Spleen (tissue), 7 donors: ENCODE results near the gene CRYGB.

DNA sequence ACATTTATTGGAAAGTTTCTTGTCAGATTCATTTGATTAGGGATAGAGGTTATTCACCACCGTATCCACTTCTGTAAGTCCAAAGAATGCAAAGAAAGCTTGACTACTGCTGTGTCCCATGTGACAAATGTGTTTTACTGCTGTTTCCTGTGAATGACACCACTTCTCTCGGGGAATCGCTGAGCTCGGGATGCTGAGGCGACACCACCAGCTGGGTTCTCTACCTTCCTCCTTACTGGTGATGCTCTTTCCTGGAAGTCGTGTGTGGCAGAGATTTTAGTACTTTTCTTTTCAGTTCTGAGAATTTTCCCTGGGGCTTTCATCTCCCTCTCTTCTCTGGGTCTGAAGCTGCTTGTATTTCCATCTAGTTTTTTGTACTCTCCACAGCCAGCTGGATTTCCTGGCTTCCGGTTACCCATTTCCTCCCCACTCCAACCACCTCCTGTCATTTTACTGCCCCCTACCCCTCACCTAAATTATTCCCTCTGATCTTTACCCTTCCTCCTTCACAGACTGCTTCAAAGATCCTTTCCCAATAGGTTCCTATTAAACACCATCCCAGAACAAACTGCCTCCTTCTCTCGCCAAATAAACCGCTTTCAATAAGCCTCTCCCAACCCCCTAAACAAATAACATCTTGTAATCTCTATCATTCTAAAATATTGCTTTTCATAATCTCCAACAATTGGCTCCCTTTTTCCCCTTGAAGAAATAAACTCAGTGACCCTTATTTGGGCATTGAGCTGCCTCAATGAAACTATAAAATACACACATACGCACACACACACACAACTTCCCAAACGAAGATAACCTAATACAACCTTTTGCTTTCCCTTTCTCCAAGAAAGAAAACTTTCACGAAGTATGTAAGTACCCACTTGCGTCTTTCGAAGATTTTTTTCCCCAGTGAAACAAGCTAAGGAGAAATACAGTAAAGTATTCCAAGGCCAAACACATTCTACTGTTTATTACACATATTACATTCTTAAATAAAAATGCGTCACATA lies 91.3 kb downstream of the KLF7 start:
- PRO-cap, 4 experiments: peak in 4 of 4 experiments; most common plus-strand start position 162 of the sequence (in 3); most common minus-strand start position 219 of the sequence (in 1)
- RAMPAGE, long total RNA, 4 experiments: no peak in any of the 4 experiments

DNA sequence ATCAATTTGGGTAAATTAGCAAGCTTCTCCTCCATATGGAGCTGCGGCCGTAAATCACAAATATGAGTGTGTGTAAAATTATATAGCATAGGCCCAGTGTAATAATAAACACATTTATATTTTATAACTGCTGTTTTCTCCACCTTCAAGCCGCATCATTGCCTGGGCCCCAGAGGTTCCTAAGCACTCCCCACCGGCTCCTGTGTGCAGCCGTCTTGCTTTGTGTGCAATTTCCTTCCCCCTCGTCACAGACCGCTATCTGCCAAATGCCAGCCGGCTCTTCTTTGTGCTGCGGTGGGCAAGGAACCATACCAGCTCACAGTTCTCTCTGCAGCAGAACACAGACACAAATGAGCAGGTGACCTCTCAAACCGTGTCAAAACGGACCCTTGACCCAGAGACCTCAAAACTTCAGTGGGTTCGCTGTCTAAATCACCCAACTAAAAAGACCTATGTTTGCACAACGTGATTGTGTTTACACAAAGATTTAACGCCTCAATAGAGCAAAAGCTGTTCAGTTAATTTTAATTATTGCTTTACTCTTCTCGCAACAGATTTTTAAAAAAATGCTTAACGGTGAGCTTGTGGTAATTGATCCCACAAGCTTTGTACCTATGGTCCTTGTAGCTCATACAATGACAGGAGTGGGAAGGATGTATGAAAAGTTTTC lies 58.2 kb downstream of the KLF7 start:
- PRO-cap, 4 experiments: peak in 1 of 4 experiments; most common plus-strand start position 287 of the sequence (in 1)
- RAMPAGE, long total RNA, 4 experiments: no peak in any of the 4 experiments

GRCh38 chr2:207135052-207135813 lies 30.5 kb downstream of the KLF7 start:
- PRO-cap, 4 experiments: no peak in any of the 4 experiments
- RAMPAGE, long total RNA, 4 experiments: no peak in any of the 4 experiments

DNA sequence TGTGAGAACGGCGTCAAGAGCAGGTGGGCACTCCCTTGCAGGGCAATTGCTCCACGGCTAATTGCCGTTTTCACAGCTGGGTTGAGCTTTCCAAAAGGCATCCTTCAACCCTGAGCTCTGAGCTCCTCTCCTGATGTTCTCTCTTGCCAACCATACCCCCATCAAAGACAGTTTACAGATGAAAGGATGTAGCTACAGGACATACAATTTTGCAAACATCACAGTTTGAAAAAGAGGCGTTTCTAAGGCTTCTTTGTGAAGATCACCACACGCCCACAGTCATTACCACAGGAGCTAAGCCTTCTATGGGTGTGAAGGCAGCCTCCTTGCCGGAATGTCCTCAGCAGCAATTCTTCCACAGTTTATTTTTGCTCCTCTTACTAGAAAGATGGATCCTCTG lies 9.8 kb downstream of the KLF7 start:
- PRO-cap, 4 experiments: no peak in any of the 4 experiments
- RAMPAGE, long total RNA, 4 experiments: no peak in any of the 4 experiments

GRCh38 chr2:207161334-207162160 lies 4.2 kb downstream of the KLF7 start:
- PRO-cap, 4 experiments: no peak in any of the 4 experiments
- RAMPAGE, long total RNA, 4 experiments: no peak in any of the 4 experiments

DNA sequence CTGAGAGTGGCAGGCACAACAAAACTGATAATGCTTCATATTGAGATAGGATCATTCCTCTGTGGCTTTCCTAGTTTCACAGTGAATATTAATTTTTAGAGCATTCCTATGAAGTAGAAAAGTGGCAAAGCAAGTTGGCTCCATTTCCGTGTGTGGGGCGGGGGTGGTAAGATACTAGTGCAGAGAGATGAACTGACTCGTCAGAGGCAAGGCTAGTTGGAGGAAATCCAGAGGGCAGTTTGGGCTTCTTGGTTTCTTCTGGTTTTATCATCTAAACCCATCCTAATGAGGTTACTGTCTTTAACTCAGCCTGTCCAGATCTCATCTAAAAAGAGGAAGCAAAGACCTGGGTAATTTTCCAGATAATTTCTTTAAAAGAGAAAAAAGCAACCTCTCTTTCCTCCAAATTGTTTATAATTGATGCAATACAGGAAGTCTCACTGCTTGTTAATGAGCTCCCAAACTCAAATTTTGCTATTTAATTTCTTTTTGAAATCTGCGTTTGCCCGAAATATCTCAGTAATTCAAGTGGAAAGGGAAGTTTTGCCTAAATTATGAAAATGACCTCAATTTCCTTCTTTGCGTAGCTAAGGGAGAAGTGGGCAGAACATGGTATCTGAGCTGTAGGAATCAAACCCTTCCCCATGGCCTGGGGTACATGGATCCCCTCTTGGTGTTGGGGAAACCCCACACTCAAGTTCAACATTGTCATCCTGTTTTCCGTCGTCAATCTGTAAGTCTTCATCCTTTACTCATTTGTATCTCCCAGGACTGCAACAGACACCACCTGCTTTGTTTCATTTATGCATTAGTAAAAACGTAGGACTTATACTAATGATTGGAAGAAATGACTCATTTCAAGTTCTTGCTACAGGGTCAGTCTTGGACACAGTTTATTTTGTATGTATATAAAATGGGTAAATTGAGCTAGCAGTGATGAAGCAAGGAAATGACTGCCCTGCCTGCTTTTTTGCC lies 89.0 kb upstream of the KLF7 start:
- PRO-cap, 4 experiments: no peak in any of the 4 experiments
- RAMPAGE, long total RNA, 4 experiments: no peak in any of the 4 experiments

GRCh38 chr2:207256647-207257300 lies 91.0 kb upstream of the KLF7 start:
- PRO-cap, 4 experiments: no peak in any of the 4 experiments
- RAMPAGE, long total RNA, 4 experiments: no peak in any of the 4 experiments

DNA sequence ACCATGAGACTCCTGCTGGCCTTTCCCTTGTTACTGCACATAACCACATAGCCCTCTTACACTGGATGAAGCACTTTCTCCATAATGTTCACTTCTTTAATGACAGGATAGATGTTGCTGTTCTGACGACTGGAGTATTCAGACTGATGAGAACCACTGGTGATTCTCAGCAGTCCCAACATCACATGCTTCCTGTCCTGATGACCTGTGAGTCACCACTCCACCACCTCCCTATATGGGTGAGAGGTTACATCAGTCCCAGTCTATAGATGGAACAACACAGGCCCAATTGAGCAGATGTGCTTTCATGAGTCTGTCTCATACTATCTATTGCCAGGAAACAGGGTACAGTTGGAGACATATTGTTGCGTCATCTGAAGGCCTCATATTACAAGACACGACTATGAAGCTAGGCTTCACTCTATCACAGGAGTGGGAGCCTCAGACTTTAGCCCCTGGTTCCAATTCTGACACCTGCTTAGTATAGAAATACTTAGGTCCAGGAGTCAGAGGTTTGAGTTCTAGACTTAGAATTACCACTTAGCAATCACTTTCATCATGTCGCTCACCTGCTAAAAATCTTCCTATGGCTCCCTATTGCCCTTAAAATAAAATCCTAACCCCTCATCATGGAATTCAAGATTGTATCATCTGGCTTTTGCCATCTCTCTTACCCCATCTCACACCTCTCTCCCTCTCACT lies 145.8 kb upstream of the KLF7 start:
- PRO-cap, 4 experiments: peak in 4 of 4 experiments; most common minus-strand start position 140 of the sequence (in 4)
- RAMPAGE, long total RNA, 4 experiments: no peak in any of the 4 experiments

DNA sequence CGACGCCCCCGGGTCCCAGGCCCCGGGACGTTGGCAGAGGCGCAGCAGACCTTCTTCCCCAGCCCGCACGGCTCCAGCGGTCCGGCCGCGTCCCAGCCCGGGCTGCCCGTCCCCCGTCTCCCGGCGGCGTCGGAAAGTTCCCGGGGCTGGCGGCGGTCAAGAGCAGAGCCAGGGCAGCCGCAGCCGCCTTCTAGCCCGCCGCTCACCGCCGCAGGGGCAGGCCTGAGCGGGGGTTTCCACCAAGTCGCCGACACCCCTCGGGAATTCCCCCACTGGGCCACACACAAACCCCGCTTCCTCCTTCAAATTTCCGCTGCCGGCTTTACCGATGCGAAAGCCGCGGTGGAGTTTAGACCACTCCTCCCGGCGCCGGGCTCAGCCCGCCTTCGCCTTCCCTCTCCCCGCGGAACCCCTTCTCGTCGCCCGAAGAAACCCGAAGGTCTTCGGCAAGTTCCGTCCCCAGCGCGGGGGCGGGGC lies 338 bp upstream of the CREB1 start:
- PRO-cap, 4 experiments: peak in 4 of 4 experiments; most common plus-strand start position 333 of the sequence (in 2); most common minus-strand start position 192 of the sequence (in 2)
- RAMPAGE, long total RNA, 4 experiments: start-site peak on the minus strand in 3 of 4 experiments, centred at positions 202 to 214 of the sequence, 18 to 21 reads per replicate

- PRO-cap, 4 experiments: no peak in any of the 4 experiments
- RAMPAGE, long total RNA, 4 experiments: no peak in any of the 4 experiments
Measured at GRCh38 chr2:207531092-207531378, 1.3 kb downstream of the CREB1 start.

GRCh38 chr2:207549975-207550353 lies 20.2 kb downstream of the CREB1 start:
- PRO-cap, 4 experiments: no peak in any of the 4 experiments
- RAMPAGE, long total RNA, 4 experiments: no peak in any of the 4 experiments

DNA sequence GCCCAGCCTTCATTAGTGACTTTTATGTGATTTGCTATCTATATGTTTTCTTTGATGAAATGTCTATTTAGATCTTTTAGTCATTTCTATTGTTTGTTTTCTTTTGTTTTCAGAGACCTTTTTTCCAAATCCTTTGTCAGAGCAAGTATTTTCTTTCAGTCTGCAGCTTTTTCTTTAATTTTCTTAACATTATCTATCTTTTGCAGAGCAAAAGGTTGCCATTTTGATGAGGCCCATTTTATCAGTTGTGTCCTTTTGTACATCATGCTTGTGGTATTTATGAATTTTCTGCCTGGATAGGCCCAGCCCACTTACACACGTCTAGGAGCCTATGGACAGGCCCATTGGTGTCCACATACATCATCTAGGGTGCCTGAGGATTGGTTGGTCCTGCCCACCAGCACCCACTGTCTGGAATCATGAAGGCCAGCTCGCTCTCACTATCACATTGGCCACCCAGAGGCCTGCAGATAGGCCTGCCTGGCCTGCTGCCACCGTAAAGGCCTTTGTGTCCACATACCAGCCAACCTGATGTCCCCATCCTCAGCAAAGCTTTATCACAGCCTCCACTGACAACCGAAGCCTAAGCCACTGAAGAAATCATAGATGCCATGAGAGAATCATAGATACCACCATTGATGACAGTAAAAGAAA lies 40.4 kb downstream of the METTL21A start:
- PRO-cap, 4 experiments: no peak in any of the 4 experiments
- RAMPAGE, long total RNA, 4 experiments: no peak in any of the 4 experiments

DNA sequence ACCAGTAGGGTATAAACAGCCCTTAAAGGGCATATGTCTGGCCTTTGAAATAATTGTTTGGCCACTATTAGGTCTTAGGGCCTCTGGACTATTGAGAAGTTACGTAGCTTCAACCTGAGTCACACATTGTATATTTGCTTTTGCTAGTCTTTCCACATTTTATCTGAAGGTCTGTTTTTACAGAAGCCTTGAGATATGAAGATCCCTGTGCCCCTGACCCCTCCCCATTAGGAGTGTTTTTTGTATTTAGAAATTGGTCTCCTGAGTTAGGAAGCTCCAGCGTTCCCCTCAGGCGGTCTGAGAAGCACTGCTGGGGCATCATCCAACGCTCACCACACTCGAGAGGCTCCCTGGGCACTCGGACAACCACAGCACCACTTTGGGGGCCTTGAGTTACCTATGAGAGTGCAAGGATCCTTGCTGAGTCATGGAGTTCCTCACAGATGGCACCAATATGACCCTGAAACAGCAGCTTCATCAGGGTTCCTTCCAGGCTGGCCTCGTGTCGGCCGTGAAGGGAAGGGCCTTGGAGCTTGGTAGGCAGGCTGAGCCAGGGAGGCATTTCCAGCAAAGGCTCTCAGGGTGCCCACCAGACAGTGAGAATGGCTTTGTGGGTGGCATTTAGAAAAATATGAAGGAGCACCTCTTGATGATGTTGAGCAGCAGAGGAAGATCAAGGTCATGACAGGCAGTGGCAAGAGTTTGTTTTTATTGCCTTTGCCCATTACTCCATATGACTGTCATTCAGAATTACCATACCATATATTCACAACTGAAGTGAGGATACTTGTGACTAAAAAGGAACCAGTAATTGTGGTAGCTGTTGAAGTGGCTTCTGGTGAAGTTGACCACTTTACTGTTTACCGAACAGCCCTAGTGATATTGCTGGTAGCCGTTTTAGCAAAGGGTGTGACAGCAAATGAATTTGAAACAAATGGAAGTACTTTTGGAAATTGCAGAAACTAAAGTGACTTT lies 21.5 kb downstream of the FZD5 start:
- PRO-cap, 4 experiments: no peak in any of the 4 experiments
- RAMPAGE, long total RNA, 4 experiments: no peak in any of the 4 experiments

- PRO-cap, 4 experiments: no peak in any of the 4 experiments
- RAMPAGE, long total RNA, 4 experiments: no peak in any of the 4 experiments
Measured at GRCh38 chr2:207771475-207771931, 1.8 kb upstream of the FZD5 start.

DNA sequence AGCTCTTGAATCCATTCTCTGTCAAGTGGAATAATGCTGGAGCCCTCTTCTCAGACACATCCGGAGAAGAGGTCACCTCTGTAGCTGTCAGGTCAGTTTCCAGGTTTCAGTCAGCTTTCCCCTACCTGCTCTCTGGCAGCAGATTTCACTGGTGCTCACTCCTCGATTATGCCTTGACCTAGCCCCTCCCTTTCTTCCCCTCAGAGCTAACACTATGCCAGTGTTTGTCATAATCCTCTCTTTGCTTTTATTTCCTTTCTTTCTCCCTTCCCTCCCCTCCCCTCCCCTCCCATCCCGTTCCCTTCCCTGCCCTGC lies 22.5 kb upstream of the PLEKHM3 start:
- PRO-cap, 4 experiments: no peak in any of the 4 experiments
- RAMPAGE, long total RNA, 4 experiments: no peak in any of the 4 experiments

DNA sequence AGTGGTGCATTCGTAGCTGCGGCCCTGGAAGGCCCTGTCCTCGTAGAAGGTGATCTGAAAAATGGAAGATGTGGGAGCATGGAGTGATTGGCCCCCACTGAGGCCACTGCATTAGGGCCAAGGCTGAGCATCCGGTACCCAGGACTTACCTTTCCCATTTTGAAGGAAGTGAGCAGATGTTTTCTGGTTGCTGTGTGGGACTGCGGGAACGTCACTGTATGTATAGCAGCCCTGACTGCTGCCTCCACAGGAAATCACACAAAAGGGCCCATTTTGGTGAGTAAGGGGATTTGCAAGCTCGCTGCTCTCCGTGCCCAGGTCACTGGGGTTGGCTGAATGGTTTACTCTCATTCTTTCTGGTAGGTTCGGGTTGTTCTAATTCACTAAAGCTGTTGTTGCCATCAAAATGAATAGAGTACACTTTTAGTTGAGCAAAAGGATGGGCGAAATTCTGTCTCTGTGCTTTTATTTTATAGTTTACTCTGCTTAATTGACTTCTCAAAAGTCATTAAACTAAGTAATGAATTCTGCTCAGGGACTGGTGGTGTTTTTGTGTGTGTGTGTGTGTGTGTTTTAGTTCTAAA lies at the start of gene CRYGB:
CRYGB (minus strand) TSS at position 196 of the 584 bp plus-strand sequence.
- PRO-cap, 4 experiments: no peak in any of the 4 experiments
- RAMPAGE, long total RNA, 4 experiments: no peak in any of the 4 experiments

DNA sequence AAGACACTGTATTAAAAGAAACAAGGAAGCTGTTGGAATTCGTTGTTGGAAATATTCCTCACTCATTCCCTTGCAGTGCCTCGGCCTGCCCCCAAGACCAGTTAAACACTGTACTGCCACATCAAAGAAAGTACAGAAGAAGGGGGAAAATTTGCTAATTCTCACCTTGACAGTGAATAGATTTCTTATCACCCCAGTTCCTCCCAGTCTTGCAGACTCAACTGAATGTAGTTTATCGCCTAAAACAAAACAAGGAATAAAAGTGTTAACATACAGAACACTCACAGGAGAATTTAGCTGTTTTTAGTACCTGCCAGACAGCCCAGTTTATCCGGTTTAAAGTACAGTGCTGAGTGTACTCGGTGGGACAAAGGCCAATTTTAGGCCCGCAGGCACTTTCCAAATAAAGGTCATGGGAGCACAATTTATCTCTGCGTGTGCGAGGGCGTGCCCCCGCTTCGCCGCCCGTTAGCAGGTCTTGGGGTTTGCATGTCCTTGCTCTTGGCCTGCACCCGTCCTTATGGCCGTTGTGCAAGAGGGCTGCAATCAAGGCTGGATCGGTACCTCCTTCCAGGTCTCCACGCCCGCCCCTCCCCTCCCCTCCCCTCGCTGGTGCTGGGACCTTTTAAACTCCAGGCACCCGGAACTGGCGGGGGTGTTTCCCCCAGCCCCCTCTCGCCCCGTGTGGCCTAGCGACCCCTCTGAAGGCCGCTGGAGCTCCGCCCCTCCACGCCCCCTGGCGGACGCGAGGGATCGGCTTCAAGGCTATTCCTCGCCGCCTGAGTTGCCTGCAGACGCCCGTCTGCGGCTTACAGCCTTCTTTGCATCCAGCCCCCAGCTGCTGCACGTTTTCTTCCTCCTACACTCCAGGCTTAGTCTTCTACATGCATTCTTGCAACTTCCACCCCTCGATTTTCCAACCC lies 889 bp downstream of the IDH1 start:
- PRO-cap, 4 experiments: peak in 3 of 4 experiments; most common plus-strand start position 768 of the sequence (in 3); most common minus-strand start position 520 of the sequence (in 3)
- RAMPAGE, long total RNA, 4 experiments: no peak in any of the 4 experiments

DNA sequence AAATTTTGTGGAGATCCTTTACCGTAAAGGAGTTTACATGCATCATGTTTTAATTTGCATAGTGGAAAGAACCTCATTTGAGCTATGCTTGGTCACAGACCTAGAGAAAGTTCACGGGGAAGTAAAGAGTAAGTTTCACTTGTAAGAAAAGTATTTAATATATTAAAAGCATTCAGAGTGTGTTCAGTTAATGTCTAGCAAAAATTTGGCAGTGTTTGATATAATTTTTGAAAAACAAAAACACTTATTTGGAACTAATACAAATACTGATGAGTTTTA lies 45.3 kb downstream of the PIKFYVE start:
- PRO-cap, 4 experiments: peak in 2 of 4 experiments; most common plus-strand start position 103 of the sequence (in 1)
- RAMPAGE, long total RNA, 4 experiments: no peak in any of the 4 experiments

DNA sequence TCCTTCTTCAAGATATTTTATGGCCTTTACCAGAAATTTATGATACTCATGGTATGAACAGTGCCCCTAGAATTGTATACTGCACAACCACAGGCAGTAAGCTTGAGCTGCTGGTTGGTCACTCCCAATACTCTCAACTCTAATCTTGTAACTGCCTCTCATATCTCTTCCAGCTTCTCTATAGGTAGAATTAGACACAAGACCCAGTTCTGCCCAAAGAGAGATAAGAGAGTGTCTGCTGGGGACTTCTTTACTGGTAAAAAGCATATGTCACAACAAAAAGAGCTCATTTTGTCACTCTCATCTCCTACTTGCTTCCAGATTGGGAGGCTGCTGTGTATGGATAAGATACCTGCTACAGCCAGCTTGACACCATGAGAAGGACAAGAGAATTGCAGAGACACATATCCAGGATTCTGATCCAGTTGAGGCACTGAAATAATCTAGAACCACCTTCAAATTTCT lies 165.1 kb downstream of the PTH2R start:
- PRO-cap, 4 experiments: no peak in any of the 4 experiments
- RAMPAGE, long total RNA, 4 experiments: no peak in any of the 4 experiments

- PRO-cap, 4 experiments: no peak in any of the 4 experiments
- RAMPAGE, long total RNA, 4 experiments: no peak in any of the 4 experiments
Measured at GRCh38 chr2:208608529-208608867, 201.9 kb downstream of the PTH2R start.